ENCODE results near the genes CENPP and ZNF484.

GRCh38 chr9:91886016-91886850 lies 63.8 kb downstream of the ROR2 start:
- PRO-cap = no peak

- PRO-cap = no peak
Observed at GRCh38 chr9:92074436-92075786, 40.3 kb downstream of the SPTLC1 start.

DNA sequence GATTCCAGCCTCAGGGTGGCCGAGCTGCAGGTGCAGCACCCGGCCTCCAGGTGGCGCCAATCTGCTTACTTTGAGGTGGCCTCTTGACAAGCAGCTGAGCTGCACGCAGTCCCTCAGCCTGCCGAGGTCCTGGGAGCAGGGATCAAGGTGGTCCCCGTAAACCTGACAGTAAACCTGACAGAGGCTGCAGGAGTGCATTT lies 25.1 kb upstream of the SPTLC1 start:
- PRO-cap = no peak

DNA sequence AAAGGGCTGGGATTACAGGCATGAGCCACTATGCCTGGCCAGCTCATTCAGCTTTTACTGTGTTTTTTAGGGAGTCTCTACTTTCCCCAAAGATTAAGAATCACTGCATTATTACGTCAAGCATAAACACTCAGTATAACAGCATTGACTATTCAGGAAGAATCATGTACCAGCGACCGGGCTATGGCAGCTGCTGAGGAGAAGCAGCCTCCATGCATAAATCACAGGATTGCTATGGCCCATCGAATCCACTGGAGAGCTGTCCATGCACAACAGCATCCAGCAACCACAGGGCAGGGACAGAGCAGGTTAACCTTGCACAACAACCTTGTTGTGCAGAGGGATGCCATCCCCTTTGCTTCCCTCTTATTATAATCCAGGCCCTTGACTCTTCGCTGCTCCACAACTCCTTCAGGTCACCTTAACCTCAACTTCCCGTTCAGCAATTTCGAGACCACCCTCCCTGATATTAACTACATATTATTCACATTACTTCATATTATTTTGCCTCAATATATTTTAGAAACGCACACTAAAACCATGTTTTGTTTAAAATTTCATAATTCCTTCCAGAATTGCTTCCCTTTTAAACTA lies 1.1 kb downstream of the IARS1 start:
- PRO-cap = no peak

GRCh38 chr9:92325758-92326458 lies at the start of gene CENPP:
Gene CENPP (plus strand): TSS chr9:92325953.
- PRO-cap = bidirectional peak, plus-strand start at chr9:92325928, minus-strand start at chr9:92325350

GRCh38 chr9:92410245-92410578 lies 5.8 kb upstream of the OGN start:
- PRO-cap = no peak

- PRO-cap = unidirectional peak, minus-strand start at chr9:92482472
Observed at GRCh38 chr9:92482132-92482644, 53.6 kb downstream of the ECM2 start.

- PRO-cap = no peak
Observed at GRCh38 chr9:92615690-92616187, 54.2 kb downstream of the IPPK start.

- PRO-cap = no peak
Observed at GRCh38 chr9:92634612-92634930, 35.4 kb downstream of the IPPK start.

GRCh38 chr9:92756791-92757104 lies 7.9 kb downstream of the BICD2 start:
- PRO-cap = no peak

GRCh38 chr9:92877450-92878320 lies at the start of gene ZNF484:
Gene ZNF484 (minus strand): TSS chr9:92878038.
- PRO-cap = no peak

- PRO-cap = no peak
Observed at GRCh38 chr9:93036393-93036657, 22.2 kb upstream of the SUSD3 start.

DNA sequence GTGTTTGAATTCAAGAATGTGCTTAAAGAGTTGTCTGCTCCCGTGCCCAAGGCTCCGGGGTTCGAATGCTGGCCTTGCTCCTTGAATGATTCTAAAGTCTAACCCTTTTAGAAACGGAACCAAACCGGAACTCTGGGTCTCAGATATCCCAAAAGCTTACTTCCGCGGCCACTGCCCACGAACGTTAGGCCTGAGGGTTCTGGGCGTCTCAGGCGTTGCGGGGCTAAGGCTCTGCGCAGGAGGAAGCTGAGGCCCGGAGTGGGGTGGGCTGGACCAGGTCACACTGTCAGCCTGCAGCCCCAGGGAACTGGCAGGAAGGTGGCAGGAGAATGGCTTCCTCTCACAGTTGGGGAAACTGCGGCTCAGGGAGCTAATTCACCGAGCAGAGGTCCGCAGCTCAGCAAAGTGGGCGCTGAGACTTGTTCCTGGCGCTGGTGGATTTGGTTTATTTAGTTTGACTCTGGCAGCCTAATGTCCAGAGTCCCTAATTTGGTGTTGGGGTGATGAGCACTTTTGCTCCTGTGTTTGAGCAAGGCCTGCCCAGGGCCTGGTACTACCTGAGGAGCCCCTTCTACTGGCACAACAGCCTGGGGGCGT lies 1.0 kb downstream of the SUSD3 start:
- PRO-cap = no peak

DNA sequence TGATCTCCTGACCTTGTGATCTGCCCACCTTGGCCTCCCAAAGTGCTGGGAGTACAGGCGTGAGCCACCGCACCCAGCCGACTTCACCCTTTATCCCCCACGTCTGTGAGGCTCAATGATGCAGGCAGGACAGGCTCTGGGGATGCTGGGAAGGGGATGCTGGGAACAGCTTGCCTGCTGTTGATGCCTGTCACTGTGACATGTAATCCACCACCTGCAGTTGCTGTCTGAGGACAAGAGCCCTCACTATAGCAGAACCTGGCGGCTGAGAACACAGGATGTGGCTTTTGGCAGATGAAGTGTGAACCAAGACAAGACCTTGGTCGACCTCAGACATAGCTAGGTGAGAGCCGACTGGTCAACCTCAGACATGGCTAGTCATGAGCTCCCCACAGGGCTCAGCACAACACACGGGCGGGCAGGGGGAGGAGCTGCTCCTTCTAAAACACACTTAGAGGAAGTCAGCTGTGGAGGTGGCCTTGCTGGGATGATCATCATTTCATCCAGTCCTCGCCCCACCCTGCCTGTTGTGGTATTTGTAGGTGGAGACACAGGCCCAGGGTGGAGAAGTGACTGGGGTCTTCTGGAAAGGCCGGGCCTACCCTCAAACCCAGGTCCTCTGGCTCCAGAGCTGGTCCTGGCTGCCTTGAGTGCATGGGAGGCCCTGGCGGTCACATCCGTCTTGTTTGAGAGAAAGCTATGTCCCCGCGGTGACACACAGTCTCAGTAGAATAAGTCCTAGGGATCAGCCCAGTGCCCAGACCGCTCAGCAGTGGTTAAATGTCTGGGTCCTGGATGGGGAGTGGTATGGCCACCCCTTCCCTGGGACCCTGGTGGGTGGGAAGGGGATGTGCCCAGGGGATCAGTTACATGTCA lies 6.0 kb downstream of the SUSD3 start:
- PRO-cap = no peak

DNA sequence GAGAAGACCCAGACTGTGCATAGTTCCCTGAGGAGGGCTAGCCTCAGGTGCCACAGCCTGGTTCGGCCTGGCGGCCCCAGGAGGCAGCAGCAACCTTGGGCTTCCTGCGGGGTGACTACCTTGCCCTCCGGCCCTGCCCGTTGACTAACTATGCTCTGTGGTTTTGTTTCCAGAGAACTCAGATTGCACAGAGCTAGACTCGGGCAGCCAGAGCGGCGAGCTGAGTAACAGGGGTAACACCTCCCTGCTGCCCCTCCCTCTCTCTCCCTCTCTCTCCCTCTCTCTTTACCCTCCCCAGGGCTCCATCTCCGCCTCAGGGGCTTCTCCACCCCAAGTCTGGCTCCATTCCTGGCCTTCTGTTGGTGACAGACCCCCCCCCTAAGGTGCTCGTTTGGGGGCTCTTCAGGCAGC lies 15.7 kb downstream of the CARD19 start:
- PRO-cap = no peak

- PRO-cap = no peak
Observed at GRCh38 chr9:93121546-93122403, 12.3 kb downstream of the NINJ1 start.

DNA sequence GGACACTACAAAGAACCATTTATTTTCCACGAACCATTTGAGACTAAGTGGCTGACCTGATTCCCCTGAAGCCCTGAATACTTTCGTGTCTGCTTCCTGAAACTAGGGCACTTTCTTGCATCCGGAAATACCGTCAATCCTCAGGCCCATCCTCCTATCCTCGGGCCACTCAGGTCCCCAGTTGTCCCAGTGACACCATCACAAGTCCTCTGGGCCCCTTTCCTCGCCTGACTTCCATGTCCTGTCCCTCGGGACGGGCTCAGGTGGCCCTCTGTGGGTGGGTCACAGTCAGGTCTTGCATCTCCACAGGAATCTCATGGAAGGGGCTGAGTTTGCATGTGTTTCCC lies 61.2 kb downstream of the WNK2 start:
- PRO-cap = no peak

- PRO-cap = no peak
Observed at GRCh38 chr9:93446704-93447152, 4.8 kb upstream of the FAM120A start.

- PRO-cap = no peak
Observed at GRCh38 chr9:93456439-93456985, 3.1 kb upstream of the FAM120AOS start.

- PRO-cap = no peak
Observed at GRCh38 chr9:93465815-93466379, 12.5 kb upstream of the FAM120AOS start.

Measured in jejunum (tissue), 1 donor.